ENCODE measurements around a stretch of chr17.

DNA sequence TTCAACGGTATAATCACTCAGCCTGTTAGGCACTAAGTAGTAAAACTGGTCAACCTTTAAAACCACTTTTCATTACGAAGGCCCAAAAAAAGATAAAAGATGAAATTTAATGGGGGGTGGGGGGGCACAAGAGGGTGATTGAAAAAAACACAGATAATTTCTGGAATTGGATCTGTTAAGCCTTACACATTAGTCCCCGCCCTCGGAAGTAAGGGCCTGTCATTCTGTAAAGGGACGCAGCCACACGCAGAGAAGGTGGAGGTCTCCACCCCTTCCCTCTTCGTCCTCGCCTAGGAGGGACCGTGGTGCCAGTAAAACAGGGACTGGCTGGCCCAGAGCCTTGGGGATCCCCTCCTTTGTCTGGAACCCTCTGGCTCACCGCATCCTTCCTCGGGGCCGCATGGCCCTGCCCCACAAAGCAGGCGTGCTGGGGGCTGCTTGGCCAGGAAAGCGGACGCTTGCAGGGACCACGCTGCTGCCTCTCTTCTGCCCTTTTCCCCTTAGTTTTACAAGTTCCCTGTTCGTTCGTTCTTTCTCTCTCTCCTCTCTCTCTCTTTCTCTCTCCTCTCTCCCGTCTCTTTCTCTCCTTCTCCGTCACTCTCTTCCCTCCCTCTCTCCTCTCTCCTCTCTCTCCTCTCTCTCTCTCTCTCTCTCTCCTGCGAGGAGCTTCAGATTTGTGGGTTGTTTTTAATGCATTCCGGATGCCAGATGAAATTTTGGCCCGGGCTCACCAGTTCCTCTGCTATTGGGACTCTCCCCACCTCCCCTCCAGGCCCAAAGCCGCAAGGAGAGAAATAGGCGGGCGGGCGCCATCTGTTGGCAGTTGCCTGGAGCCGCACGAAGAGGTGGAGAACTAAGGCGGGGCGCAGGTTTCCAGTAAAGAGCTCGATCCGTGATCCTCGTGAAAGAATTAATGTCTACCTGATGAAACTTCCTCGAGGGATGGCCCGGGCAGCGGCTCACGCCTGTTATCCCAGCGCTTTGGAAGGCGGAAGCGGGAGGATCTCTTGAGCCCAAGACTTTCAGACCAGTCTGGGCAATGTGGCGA is 35.1 kb upstream of the CDRT4 start:
- RRBS = no CpG with 5 or more reads among the region's 42 CpGs

DNA sequence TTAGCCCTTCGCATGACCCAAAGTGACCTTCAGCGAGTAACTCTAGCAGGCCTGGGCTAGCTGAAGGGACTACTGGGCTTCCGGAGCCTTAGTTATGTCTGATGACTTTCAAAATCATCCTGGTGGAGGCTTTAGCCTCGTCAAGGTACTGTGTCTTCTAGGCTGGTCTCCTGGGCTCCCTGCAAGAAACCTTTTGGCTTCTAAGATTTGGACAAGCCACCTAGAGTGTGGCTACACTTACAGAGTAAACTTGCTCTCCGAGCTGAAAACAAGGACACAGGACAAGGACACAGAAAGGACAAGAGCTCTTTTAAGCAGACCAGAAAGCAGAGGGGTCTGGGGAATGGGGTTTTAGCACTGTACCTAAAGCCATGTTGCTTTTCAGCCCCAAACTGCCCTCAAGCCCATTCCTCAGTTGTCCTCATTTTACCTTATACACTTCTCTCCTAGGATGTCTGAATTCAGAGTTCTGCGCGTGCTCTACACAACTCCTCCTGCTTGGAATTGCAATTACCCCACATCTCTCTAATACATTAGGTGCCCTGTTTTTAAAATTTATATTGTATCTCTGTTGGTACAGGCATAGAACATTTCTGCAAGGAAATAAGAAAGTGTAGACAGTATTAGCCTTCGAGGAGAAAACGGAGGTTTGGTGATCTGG is 29.2 kb upstream of the FBXW10B start:
- RRBS = no CpG with 5 or more reads among the region's 9 CpGs

- RRBS = no CpG with 5 or more reads among the region's 11 CpGs
Observed at GRCh38 chr17:16006048-16006636, 6.5 kb downstream of the TTC19 start.

DNA sequence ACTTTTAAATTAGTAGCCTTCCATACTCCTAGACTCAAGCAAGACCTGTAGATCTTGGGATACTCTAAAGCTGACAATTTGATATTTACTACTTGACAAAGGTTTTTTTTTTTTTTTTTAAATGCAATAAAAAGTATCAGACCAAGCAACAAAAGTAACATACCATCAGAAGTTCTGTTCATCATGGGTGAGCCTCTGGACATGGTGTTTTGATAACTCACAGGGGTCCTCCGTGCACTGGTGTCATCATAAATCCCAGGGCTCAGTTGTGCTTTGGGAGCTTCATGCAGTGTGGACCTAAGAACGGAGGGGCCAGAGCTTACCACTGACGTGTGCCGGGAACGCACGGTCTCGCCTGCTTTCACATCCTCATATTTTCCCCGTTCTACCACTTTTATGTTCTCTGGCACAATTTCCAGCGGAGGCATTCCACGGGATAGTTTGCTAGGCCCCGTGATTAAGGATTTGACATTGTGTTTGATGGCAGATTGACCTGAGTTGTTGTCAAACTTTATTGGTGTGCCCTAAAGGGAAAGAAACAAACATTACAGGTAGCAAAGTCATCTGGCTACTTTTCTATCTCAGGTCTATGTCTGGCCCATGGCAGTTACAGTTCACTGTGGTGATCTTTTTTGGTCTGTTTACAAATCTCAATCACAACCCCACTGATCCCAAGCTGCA is 70.5 kb downstream of the TTC19 start:
- RRBS = no CpG with 5 or more reads among the region's 11 CpGs

DNA sequence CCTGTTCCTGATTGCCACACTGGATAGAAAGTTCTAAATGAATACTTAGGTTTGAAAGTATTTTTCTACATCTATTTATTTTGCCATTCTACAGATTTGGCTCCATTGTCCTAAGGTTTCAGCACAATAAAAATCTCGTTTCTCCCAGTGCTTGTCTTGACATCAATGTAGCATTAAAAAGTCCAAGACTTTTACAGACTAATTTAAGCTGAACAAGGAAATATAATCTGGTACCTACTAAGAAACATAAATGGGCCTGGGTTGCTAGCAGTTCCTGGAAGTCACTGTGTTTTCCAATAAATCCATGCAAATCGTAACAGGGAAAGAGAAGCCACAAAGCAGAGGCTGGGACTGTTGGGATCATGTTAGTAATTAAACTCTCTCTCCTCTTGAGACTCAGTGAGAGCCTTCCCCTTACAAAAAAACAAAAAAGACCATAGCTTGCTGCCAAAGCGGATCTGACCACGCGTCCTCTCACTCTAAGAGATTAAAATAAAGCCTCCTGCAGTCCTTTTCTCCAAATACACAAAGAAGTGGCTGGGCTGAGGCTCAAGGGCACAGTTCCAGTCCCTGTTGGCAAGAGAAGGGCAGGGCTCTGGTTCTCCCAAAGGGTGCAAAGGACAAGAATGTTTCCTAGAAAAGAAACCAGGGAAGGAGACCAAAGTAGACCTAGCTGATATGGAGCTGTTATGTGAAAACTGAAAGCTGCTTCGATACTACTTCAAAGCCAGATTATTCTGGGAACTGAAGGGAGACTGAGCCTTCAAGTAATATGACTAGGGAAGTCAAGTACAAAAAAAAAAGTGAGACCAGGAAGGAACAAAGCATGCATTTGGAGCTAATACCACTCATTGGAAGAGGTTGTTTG is 38.5 kb downstream of the PIGL start:
- RRBS = no CpG with 5 or more reads among the region's 6 CpGs

GRCh38 chr17:16382279-16383192 is 1.6 kb downstream of the UBB start:
- RRBS = no CpG with 5 or more reads among the region's 23 CpGs

DNA sequence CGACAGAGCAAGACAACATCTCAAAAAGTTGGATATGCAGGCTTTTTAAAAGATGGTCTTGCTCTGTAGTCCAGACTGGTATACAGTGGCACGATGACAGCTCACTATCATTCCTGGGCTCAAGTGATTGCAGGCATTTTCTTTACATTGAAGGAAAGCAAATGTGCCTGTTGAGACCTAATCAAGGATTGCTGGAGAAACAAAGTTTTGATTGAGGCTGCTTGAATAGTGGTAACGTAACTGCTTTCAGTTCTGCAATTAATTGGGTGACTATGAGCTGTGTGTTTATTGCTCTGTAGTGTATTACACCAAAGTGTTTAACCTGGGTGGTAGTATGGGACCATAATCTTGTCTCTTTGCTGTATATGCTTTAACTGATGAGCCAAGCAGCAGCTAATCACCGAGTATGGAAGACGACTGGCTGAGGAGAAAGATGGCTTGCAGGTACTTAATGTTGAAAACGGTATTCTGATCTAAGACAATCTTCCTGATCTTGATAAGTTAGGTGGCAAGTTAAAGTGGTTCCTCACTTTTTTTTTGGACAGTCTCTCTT is 2.4 kb downstream of the UBB start:
- RRBS = no CpG with 5 or more reads among the region's 6 CpGs

DNA sequence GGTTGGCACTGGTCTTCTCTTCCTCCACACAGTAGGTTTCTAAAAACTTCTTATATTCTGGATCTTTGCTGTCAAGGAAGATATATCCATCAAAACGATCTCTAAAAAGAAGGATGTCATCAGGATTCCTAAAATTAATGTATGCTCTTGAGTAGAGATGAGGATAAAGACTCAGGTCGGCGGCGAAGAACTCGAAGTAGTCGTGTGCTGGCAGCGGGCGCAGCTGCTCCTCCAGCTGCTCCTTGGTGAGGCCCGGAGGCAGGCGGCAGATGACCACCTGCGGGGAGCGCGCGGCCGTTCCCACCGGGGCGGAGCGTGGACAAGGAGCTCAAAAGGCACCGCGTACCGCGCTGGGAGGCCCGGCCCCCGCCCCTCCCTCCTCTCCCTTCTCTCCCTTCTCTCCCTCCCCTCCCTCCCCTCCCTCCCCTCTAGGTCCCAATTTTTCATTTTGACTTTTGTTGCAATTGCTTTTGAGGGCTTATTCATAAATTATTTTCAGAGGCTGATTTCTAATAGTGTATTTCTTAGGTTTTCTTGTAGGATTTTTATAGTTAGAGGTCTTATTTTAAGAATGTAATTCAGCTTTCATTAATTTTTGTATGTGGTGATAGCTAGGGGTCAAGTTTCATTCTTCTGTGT is 56.6 kb downstream of the CCDC144A start:
- RRBS = no CpG with 5 or more reads among the region's 24 CpGs

- RRBS = no CpG with 5 or more reads among the region's 10 CpGs
Observed at GRCh38 chr17:16865172-16865572, 106.7 kb downstream of the TNFRSF13B start.

- RRBS = no CpG with 5 or more reads among the region's 14 CpGs
Observed at GRCh38 chr17:16893554-16893829, 78.4 kb downstream of the TNFRSF13B start.

- RRBS = no CpG with 5 or more reads among the region's 17 CpGs
Observed at GRCh38 chr17:16969847-16970918, 1.7 kb downstream of the TNFRSF13B start.

- RRBS = no CpG with 5 or more reads among the region's 4 CpGs
Observed at GRCh38 chr17:16976100-16976622, 4.2 kb upstream of the TNFRSF13B start.

- RRBS = no CpG with 5 or more reads among the region's 12 CpGs
Observed at GRCh38 chr17:17104456-17104924, 62.2 kb downstream of the MPRIP start.

DNA sequence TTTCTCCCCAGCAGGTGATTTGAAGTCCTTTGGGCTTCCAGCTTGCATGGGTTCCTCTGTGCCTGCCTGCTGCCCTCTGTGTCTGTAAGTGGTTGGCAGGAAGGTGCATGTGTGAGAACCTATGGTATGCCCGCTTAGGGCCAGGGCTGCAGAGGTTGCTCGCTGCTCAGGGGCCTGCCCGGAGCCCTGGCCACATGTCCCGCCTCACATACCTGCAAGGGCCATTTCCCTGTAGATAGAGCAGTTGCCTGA is 65.5 kb downstream of the MPRIP start:
- RRBS = no CpG with 5 or more reads among the region's 4 CpGs

DNA sequence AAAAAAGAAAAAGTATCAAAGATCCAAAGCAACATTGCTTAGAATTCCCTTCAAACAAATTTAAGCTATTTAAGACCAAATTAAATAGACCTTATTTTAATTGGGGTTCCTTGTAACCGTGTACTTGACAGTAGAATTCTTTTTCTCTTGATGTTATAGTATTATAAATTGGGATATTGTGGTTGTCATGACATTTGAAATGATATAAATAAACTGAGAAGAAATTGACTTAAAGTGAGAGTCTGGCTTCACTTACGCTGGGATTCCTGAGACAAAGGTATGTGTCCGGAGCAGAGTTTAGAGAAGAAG is 8.2 kb downstream of the COPS3 start:
- RRBS = no CpG with 5 or more reads among the region's 3 CpGs

GRCh38 chr17:17383443-17384353 is 80.5 kb downstream of the NT5M start:
- RRBS = 75% methylated on average over 4 of the region's 61 CpGs

- RRBS = no CpG with 5 or more reads among the region's 5 CpGs
Observed at GRCh38 chr17:17467634-17468238, 9.1 kb upstream of the MED9 start.

- RRBS = no CpG with 5 or more reads among the region's 11 CpGs
Observed at GRCh38 chr17:17560966-17561405, 30.5 kb downstream of the PEMT start.

GRCh38 chr17:17568670-17569130 is 22.8 kb downstream of the PEMT start:
- RRBS = no CpG with 5 or more reads among the region's 6 CpGs

GRCh38 chr17:17589975-17590908 is 1.3 kb downstream of the PEMT start:
- RRBS = no CpG with 5 or more reads among the region's 12 CpGs